Caco-2 (cell line): ENCODE measurements around the gene SRBD1.

DNA sequence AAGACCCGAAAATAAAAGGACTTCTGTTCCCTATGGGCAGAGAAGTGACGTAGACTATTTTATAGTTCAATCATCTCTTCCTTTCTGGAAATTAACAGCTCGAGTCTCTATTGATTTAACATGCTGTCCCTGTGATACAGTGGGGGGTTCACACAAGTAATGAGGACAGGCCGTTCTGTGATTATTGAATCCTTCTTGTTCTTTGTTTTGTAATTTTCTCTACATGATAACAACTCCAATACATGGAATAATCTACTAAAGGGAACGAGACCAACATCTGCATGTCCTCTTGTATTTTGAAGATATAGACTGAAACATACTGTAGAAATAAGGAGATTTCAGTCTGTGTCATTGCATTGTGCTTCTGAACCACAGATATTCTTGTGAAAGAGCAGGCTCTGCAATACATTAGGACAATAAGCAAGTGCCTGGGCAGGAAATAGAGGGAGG lies 65.8 kb upstream of the PPM1B start:
- PRO-cap, result no peak
- RRBS, result no CpG with 5 or more reads among the region's 5 CpGs

DNA sequence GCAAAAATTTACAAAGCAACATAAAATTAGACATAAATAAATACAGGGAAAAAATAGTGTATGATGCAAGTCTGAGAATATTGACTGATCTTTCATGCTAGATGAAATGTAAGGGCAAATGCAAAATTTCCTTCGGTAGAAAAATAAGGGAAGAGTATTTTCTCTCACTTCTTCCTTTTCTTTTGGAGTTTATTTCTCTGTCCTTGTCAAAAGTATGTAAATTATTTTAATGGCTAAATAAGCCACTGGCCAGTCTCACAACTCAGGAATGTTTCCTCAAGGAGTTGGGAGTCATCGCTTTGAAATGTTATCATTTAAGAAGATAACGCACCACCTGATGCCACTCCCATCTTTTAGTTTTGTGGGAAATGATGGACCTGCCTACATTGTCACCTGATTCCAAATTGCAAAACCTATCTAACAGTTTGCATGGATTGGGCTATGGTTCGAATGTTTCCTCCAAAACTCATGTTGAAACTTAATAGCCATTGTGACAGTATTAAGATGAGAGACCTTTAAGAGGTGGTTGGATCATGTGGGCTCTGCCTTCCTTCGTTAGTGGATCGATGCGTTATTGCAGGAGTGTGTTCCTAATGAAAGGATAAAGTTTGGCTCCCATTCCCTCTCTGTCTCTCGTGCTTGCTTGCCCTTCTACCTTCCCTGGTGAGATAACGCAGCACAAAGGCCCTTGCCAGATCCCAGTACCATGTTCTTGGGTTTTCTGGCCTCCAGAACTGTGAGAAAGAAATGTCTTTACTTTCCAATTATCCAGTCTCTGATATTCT lies 32.4 kb upstream of the PPM1B start:
- PRO-cap, result bidirectional peak, plus-strand start at position 420 of the sequence, minus-strand start at position 184 of the sequence
- RRBS, result no CpG with 5 or more reads among the region's 9 CpGs

GRCh38 chr2:44180437-44181051 lies 11.9 kb downstream of the PPM1B start:
- PRO-cap, result no peak
- RRBS, result no CpG with 5 or more reads among the region's 4 CpGs

- PRO-cap, result no peak
- RRBS, result no CpG with 5 or more reads among the region's 3 CpGs
Measured at GRCh38 chr2:44245080-44245583, 30.1 kb upstream of the SLC3A1 start.

DNA sequence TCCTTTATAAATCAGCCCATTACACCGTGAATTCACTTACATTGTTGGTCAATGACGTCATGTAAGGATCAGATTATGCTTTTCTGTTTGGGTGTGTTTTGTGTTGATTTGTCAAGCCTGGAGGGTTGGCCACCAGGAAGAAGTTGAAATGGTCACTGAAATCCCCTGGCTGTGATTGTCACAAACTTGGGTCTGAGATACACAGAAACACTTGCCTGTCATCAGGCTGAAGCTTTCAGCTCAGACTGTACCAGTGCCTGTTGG lies 7.0 kb upstream of the SLC3A1 start:
- PRO-cap, result no peak
- RRBS, result no CpG with 5 or more reads among the region's 2 CpGs

DNA sequence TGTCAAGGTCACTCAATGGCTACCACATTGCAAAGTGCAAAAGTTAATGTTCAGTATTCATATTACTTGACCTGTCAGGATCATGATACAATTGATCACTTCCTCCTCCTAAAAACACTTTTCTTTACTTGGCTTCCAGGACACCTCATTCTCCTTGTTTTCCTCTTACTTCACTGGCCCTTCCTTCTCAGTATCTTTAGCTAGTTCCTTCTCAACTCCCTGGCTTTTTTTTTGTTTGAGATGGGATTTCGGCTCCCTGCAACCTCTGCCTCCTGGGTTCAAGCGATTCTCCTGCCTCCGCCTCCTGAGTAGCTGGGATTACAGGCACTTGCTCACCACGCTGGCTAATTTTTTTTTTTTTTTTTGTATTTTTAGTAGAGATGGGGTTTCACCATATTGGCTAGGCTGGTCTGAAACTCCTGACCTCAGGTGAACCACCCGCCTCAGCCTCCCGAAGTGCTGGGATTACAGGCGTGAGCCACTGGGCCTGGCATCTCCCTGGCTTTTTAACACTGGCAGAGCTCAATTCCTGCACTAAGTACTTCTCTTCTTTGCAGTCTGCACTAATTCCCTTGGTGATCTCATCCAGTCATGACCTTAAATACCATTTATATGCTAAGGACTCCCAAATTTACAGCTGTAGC lies 10.4 kb downstream of the PREPL start:
- PRO-cap, result no peak
- RRBS, result no CpG with 5 or more reads among the region's 7 CpGs

GRCh38 chr2:44468351-44469043 lies 106.8 kb downstream of the CAMKMT start:
- PRO-cap, result no peak
- RRBS, result no CpG with 5 or more reads among the region's 1 CpG

DNA sequence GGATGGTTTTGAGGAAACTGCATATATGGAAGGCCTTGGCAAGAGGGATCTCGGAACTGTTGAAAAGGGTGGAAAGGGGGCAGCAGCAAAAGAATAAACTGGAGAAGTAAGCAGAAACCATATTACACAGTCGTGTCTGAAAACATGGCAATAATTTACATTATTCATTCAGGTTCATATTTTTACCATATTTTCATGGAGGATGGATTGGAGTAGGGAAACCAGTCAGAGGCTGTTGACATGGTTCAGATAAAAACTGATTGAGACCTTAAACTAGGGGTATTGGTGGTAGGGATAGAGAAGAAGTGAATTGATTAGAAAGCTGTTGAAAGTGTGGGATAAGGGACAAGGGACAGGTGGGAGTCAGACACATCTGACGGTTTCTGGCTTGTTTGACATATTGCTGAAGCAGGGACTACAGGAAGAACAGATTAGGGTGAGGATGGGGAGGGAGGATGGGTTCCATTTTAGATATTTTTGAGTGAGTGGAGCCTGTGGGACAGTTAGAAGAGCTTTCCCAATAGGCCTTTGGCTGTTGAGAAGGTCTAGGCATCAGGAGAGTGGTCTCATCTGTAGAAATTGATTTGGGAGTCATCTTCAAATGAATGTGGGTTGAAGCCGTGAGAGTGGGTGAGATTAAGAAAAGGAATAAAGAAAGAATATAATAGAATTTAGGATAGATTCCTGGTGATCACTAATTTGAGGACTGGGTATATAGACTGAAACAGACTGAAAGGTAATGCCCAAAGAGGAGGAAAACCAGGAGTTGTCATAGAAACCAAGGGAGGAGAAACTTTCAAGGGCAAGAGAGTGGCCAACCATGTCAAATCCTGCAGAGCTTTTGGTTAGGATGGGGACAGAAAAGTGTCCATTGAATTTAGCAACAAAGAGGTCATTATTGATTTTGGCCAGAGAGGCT lies 193.5 kb downstream of the CAMKMT start:
- PRO-cap, result no peak
- RRBS, result no CpG with 5 or more reads among the region's 4 CpGs

- PRO-cap, result no peak
- RRBS, result 22% methylated on average over 9 of the region's 54 CpGs
Measured at GRCh38 chr2:45013979-45014477, 4.8 kb upstream of the SIX2 start.

GRCh38 chr2:45274127-45274599 lies 264.9 kb upstream of the SIX2 start:
- PRO-cap, result no peak
- RRBS, result 45% methylated on average over 2 of the region's 5 CpGs

DNA sequence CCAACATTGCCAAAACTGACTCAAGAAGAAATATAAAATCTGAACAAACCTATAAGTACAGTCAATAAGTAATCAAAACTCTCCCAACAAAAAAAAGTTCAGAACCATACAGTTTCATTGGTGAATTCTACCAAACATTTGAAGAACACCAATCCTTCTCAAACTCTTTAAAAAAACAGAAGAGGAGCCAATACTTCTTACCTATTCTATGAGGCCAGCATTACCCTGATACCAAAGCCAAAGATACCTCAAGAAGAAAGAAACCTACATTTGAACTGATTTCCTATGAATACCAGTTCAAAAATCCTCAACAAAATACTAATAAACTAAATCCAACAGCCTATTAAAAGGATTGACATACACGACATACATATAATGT lies 187.6 kb downstream of the SRBD1 start:
- PRO-cap, result no peak
- RRBS, result no CpG with 5 or more reads among the region's 1 CpG

GRCh38 chr2:45610386-45611588 lies at the start of gene SRBD1:
SRBD1 (minus strand) TSS chr2:45611267.
- PRO-cap, result bidirectional peak, plus-strand start at chr2:45610631, minus-strand start at chr2:45610544; bidirectional peak, plus-strand start at chr2:45611427, minus-strand start at chr2:45611241
- RRBS, result 5% methylated on average over 21 of the region's 64 CpGs

GRCh38 chr2:45729434-45730477 lies 78.3 kb downstream of the PRKCE start:
- PRO-cap, result no peak
- RRBS, result no CpG with 5 or more reads among the region's 9 CpGs

GRCh38 chr2:45765956-45766298 lies 114.5 kb downstream of the PRKCE start:
- PRO-cap, result no peak
- RRBS, result no CpG with 5 or more reads among the region's 5 CpGs

GRCh38 chr2:45812863-45813971 lies 161.7 kb downstream of the PRKCE start:
- PRO-cap, result no peak
- RRBS, result no CpG with 5 or more reads among the region's 15 CpGs

DNA sequence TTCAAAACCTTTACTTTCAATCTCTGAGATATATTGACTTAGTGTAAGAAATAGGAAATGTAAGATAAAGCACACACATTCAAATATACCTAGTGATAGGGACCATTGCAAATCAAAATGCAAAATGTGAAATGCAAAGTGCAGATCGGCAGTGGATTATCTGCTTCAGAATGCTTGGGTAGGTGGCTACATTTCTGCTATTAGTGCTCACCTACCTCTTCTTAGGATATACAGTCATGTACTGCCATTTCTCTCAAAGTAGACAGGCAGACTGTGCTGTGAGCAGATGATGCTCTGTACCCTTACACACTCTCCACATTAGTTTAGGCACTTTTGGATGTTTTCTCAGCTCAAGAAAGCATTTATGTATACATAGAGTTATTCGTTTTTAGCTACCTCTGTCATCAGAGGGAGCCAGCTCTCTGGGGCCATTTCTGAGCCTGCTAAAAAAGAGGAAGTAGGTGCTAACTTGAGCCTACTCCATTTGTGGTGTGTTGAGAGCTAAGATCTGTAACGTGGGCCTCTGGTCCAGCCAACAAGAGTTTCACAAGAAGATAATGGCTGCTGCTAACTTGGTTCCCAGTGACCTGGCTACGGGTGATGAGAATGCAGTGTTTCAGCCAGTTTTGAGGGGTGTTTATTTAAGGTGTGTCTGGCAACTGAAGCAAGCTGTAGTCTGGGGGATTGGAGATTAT lies 182.3 kb downstream of the PRKCE start:
- PRO-cap, result no peak
- RRBS, result no CpG with 5 or more reads among the region's 4 CpGs

DNA sequence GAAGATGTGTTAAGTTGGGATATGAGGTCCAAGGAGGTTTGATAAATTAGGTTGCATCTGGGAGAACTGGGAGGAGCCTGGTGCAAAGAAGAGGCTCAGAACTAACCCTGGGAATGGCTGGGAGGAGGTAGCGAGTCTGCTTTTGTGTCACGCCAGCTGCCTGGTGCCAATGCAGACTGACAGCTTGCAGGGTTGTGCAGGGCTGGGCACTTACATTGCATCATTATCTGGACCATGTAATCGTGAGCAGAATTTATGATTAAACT lies 187.9 kb downstream of the PRKCE start:
- PRO-cap, result no peak
- RRBS, result no CpG with 5 or more reads among the region's 3 CpGs

DNA sequence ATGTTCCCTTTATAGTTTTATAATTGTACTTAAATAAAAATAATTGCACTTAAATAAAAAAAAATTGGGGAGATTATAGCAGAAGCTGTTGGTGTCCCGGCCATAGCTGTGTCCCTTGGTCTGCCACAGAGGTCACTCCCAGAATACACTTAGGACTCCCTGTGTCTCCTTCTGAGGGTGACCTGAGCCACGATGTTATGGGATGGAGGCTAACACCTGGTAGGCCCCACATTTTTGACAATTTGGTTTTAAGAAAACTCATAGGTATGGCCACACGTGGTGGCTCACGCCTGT lies 285.6 kb downstream of the PRKCE start:
- PRO-cap, result no peak
- RRBS, result no CpG with 5 or more reads among the region's 4 CpGs

DNA sequence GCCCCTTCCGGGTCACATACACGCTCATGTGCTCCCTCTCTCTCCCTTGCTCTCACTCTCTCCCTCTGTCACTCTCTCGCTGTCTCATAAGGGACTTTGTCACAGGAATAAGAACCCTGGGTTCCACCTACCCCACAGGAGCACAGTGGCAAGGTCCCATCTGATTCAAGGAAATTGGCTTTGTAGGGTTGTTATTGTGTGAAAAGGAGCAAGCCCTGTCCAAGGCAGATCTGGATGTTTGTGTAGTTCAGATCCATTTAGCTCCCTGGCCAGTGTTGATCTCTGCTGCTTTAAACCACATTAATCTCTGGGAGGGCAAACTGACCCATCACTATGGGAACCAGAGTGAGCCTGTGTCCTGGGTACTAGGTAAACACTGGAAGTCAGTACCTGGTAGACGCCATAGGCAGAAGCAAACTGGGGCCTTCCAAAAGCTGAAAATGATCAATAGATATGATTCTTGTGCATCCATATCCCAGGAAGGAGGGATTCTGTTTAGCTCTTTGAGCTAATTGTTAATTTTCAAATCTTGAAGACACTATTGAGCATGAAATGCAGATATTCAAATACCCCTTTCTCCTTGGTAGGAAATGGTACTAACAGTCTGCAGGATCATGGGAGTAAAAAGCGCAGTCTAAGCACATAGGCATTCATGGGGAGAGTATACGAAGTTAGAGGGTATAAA lies 271.5 kb upstream of the EPAS1 start:
- PRO-cap, result no peak
- RRBS, result no CpG with 5 or more reads among the region's 6 CpGs

- PRO-cap, result no peak
- RRBS, result no CpG with 5 or more reads among the region's 6 CpGs
Measured at GRCh38 chr2:46041964-46042764, 255.0 kb upstream of the EPAS1 start.